Iris pigment epithelial cell (primary cell): ENCODE measurements around the gene SRSF2.

GRCh38 chr17:76274238-76274870 lies 9.2 kb downstream of the UBALD2 start:
- RRBS = no CpG with 5 or more reads among the region's 10 CpGs

DNA sequence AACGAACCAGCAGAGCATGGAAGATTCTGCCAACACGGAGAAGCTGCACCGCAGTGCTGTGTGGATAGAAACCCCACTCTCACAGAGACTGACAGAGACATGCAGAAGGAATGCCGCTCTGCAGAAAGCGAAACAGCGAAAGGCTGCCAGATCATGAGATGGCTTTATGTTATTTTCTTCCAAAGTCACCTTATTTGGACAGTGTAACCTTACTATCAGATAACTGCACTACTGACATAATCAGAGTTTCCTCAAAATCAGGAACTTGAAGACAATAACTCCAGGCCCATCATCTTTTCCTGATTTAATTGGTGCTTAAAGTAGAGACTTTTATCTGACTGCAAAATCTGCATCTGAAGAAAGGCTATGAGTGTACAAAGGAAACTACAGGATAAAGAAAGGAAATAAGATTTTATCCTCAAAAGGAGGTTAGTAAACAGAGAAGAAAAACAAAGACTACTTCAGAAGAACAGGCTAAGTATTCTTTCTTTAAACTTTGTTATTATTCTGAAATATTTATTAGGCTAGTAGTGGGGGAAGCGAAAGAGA lies 6.8 kb upstream of the QRICH2 start:
- RRBS = no CpG with 5 or more reads among the region's 7 CpGs

- RRBS = 90% methylated on average over 4 of the region's 15 CpGs
Measured at GRCh38 chr17:76396334-76396830, 12.0 kb downstream of the SPHK1 start.

DNA sequence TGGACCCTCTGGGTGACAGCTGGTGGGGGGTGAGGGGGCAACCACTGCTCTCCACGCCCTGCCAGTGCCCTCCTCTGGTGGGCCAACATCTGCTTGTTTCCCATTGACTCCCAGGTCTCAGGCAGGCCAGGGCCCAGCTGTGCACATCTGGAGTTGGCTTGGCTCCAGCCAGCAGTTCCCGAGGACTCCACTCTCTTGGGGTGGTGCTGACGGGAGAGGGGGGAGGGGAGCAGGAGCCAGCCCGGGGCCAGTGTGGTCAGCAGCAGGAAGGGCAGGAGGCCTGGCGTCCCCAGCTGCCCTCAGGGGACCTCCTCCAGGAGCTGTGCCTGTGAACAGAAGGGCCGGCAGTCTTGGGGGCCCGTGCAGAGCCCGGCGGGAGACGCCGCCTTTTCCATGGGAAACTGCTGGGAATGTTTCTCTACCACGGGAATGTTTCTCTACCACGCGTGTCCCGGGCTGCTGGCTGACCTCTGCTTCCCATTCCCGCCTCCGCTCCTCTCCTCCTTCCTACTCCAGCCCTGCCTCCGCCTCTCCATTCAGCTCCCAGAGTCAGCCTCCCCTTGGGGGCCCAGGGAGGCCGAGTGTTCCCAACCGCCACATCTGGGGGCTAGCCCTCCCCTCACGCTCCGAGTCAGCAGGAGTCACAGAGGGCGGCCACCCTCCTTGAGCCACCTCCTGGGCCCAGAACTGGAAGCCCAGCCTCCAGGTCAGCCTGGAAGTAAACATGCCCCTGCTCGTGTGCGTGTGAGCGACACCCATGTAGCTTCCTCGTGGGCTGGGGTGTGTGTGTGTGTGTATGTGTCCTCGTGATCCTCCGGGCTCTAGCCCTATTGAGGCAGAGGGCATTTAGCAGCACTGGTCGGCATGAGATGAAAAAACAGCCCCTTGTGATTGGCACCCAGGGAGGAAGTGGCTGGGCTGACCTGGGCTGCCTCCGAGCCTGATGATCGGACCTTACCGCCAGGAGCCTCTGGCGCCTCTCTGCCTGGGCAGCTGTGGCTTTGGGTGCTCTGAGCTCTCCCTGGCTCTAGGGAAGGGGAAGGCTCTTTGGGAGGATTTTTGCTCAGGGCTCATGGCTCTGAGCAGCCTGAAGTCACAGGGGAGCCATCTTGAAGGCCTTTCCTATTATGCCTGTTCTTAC lies 7.4 kb downstream of the CYGB start:
- RRBS = 10% methylated on average over 8 of the region's 34 CpGs

GRCh38 chr17:76540393-76541459 lies 882 bp downstream of the PRCD start:
- RRBS = no CpG with 5 or more reads among the region's 30 CpGs

GRCh38 chr17:76558061-76558989 lies 18.5 kb downstream of the PRCD start:
- RRBS = no CpG with 5 or more reads among the region's 31 CpGs

GRCh38 chr17:76560865-76561985 lies 21.4 kb downstream of the PRCD start:
- RRBS = no CpG with 5 or more reads among the region's 16 CpGs

DNA sequence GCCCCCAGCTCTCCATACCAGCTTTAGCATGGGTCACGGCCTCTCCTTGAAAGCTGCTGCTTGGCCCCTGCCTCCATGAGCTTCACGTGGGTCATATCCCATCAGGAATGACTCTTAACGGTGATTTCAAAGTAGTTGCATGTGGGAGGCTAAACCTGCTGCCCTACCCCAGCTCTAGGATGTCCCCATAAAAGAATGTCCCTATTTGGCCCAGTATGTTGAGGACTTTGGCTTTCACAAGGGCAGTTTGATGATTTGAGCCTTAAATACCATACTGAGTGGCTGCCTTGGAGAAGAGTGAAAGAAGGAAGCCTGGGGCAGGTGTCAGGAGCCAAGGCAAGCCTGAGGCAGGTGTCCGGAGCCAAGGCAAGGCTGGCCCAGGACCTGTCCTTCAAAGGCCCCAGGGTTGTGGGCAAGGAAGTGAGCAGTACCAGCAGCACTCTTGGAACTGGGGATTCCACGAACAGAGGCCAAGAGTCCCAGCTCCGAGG lies 18.7 kb downstream of the ST6GALNAC2 start:
- RRBS = no CpG with 5 or more reads among the region's 6 CpGs

- RRBS = no CpG with 5 or more reads among the region's 7 CpGs
Measured at GRCh38 chr17:76614205-76614535, 28.5 kb upstream of the ST6GALNAC2 start.

- RRBS = 4% methylated on average over 10 of the region's 28 CpGs
Measured at GRCh38 chr17:76737223-76737458, at the start of gene SRSF2. TSS of gene SRSF2 (minus strand) at chr17:76737331.

GRCh38 chr17:76885382-76885854 lies 17.2 kb downstream of the MGAT5B start:
- RRBS = 26% methylated on average over 5 of the region's 10 CpGs

DNA sequence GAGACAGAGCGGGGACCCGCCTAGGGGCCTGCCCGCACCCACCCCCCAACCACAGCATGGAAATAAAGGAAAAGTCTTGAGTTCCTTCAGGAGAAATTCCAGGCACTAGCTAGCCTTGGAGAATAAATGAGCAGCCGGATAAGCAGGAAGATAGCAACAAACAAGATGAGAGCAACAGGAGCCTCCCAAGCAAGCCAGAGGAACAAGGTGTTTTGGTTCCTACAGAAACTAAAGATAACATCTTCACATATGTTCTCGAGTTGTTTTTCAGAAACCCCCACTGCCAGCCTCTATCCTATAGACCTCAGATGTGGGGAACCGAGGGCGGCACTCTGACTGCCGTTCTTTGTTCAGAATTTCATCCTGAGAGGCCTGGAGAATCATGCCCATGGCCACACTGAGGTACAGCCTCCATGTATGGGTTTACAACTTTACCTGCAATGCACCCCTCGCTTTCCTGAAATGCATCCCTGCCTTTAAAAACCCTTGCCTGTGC lies 129.1 kb downstream of the MGAT5B start:
- RRBS = no CpG with 5 or more reads among the region's 9 CpGs

- RRBS = no CpG with 5 or more reads among the region's 16 CpGs
Measured at GRCh38 chr17:77099849-77100425, 40.8 kb upstream of the SEC14L1 start.

- RRBS = no CpG with 5 or more reads among the region's 11 CpGs
Measured at GRCh38 chr17:77142602-77143702, 2.2 kb downstream of the SEC14L1 start.

DNA sequence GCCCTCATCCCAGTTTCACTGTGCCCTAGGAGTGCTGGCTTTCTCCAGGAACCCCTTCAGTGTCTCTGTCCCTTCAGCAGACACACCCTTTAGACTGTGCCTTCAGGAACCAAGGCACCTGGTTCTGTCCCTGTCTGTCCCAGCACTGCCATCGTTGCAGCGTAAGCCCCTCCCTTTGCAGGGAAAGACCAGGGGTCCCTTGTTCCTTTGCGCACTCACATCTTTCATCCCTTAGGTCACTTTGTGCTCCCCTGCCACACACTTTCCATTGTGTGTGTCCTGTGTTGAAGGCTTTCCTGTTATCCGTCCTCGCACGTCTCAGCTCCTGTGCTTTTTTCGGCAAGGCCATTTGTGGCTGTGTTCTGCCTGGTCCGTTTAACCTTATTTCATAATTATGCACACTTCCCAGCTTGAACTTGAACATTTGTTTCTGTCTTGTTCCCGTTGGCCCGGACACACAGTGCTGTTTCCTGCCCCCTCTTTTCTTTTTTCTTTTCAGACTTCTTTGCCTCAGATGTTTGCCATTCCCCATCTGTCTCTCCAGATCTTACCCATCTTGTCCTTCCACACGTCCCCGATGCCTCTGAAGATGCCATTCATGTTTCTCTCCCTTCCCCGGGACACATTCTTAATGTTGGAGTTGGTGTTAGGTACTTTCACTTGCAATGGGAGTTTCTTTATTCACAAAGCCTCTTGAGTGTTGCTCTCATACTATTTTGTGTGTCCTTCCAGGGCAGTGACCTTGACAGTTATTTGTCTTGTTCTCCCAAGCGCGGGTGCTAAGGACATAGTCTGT lies 8.0 kb downstream of the SEC14L1 start:
- RRBS = no CpG with 5 or more reads among the region's 15 CpGs

DNA sequence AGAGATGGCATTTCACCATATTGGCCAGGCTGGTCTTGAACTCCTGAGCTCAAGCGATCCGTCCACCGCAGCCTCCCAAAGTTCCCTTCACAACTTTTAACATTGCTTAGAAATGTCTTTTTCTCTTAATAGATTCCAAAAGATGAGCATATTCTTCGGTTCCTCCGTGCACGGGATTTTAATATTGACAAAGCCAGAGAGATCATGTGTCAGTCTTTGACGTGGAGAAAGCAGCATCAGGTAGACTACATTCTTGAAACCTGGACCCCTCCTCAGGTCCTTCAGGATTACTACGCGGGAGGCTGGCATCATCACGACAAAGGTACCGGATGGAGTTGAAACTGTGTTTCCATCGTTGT lies 59.6 kb downstream of the SEC14L1 start:
- RRBS = no CpG with 5 or more reads among the region's 12 CpGs

- RRBS = no CpG with 5 or more reads among the region's 30 CpGs
Measured at GRCh38 chr17:77215139-77216062, 65.9 kb upstream of the SEPTIN9 start.

GRCh38 chr17:77223690-77224219 lies 57.5 kb upstream of the SEPTIN9 start:
- RRBS = no CpG with 5 or more reads among the region's 23 CpGs

GRCh38 chr17:77235288-77235887 lies 45.9 kb upstream of the SEPTIN9 start:
- RRBS = 4% methylated on average over 4 of the region's 14 CpGs

- RRBS = no CpG with 5 or more reads among the region's 22 CpGs
Measured at GRCh38 chr17:77242428-77242932, 38.8 kb upstream of the SEPTIN9 start.